Measurements from ENCODE around the gene C4orf19.

- PRO-cap: bidirectional peak, plus-strand start at chr4:37453985, minus-strand start at chr4:37453826
Measured at GRCh38 chr4:37453725-37454193, at the start of gene C4orf19. Gene C4orf19 (plus strand): TSS chr4:37453925.

GRCh38 chr4:37584500-37585376 lies 101.4 kb downstream of the RELL1 start:
- PRO-cap: bidirectional peak, plus-strand start at chr4:37584935, minus-strand start at chr4:37584867

DNA sequence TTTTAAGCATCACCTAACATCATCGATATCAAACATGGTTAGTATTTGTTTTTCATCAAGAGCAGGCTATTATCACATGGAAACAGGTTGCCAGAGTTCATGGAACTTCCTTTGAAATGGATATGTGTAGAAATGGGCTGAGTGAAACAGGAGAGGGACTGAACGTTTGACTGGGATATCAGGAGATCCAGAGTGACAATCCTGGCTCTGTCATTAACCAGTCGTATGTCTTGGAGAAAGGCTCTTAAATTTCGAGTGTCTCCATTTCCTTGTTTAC lies 4.2 kb upstream of the PGM2 start:
- PRO-cap: no peak

- PRO-cap: no peak
Measured at GRCh38 chr4:38020486-38020932, 60.3 kb downstream of the PTTG2 start.

GRCh38 chr4:38050419-38050928 lies 90.3 kb downstream of the PTTG2 start:
- PRO-cap: no peak

- PRO-cap: no peak
Measured at GRCh38 chr4:38071984-38072560, 111.9 kb downstream of the PTTG2 start.

- PRO-cap: no peak
Measured at GRCh38 chr4:38079012-38079446, 118.8 kb downstream of the PTTG2 start.

- PRO-cap: no peak
Measured at GRCh38 chr4:38119782-38120708, 159.8 kb downstream of the PTTG2 start.

GRCh38 chr4:38279373-38280089 lies 319.3 kb downstream of the PTTG2 start:
- PRO-cap: bidirectional peak, plus-strand start at chr4:38280012, minus-strand start at chr4:38279710

GRCh38 chr4:38562570-38563411 lies 101.2 kb upstream of the KLF3 start:
- PRO-cap: no peak

DNA sequence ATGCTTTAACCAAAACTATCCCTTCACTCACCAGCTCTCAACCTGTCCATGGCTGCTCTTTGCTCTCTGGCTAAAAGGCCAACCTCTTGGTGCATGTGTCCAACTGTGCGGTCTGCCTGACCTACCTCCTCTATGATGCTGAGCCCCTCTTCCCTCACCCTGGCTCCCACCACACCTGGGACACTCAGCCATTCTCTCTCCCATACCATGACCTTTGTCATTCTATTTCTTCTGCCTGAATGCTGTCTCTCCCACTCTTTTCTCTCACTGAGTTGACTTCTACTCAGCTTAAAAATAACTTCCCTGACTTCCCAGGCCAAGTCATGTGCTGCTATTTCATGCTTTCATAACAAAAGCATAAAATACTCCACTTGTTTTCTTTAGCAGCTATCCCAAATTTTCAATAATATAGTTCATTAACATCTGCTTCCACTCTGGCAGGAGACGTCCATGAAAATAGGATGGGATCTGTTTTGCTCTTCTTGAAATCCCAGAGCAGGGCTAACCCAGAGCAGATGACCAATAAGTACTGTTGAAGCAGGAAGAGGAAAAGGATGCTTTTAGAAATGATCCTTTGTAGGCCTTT lies 29.7 kb upstream of the KLF3 start:
- PRO-cap: no peak

DNA sequence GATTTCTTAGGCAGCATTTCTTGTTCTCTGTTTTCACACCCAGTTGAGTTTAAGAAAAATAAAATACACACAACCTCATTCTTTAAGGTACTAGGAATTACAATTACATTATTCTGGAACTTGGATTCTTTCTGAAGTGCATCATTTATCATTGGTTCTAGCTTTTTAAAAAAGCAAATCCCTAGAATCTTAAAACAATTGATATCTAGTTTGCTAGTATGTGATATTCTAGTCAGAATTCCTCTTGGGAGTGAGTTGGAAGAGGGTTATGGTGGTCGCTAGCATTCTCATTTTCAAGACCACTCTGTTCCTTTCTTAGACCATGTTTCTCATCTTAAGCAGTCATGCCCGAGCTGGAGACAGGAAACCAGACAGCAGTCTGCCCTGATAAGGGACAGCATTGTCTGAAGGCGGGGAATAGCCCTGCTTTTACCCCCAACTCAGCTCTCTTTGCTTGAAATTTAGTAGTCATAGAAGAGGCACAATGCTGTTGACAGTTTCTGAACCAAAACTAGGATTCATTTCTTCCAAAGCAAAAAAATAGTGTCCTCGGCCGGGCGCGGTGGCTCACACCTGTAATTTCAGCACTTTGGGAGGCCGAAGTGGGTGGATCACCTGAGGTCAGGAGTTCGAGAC lies 5.2 kb downstream of the KLF3 start:
- PRO-cap: no peak

GRCh38 chr4:38689048-38690036 lies 25.3 kb downstream of the KLF3 start:
- PRO-cap: no peak

GRCh38 chr4:38792694-38793083 lies 9.9 kb upstream of the TLR10 start:
- PRO-cap: no peak

DNA sequence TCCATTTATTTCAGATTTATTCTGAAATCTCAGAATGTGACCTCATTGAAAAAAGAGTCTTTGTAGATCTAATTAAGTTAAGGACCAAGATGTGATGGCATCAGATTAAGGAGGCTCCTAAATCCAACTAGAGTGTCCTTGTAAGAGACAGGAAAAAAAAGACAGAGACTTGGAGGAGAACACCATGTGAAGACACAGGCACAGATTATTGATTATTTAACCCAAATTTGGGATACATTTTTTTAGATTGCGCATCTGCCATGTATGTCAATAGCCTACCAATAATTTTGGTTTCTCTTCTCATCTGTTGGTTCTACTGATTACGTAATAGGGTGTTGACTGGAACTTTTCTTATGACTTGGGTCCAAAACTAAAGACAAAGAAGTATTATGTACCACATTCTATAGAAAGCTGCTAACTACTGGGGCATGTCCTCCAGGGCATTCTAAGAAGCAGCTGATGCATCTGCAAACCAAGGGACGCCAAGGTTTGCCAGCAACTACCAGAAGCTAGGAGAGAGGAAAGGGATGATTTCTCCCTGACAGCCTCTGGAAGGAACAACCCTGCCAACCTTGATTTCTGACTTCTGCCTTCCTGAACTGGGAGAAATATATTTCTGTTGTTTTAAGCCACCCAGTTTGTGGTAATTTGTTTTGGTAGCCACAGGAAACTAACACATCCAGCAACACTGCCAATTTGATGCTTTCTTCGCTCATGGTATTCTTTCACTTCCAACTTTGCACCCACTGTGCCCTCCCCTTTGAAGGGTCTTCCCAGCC lies 15.7 kb upstream of the TLR1 start:
- PRO-cap: no peak

DNA sequence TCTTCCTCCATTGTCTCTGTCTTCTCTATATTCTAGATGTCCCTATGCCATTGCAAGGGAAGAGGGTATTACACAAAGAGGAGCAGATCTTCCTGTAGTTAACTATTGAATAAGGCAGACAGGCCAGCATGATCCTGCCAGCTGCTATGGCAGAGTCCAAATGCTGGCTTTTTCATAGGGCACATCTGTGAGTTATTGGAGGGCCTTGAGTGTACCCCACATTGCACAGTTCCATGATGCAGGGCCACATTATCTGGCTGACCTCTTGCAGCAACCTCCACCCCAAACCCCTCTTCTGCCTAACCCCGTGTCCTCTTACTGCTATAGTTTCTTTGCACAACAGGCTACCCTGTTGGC lies 20.8 kb upstream of the TLR1 start:
- PRO-cap: no peak

DNA sequence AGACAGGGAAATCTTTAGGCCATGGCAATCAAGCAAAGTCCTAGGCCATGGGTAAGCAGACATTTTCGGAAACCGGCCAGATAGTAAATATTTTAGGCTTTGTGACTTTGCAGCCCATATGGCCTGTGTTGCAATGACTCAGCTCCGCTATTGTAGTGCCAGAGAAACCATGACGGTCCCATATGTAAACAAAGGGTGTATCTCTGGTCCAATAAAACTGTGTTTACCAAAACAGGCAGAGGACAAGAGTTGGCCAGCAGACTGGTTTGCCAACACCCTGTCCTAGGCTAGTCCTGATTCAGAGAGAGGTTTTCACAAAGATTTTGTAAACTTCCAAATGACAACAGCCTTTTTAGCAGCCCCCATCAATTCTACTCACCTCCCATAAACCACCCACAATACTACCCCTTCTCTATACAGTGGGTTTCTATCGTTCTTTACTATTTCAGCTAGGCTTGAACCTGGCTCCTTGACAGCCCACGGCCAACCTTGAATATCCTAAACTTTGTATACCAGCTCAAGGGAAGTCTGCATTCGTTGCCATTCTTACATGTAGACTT lies 5.1 kb downstream of the FAM114A1 start:
- PRO-cap: no peak

DNA sequence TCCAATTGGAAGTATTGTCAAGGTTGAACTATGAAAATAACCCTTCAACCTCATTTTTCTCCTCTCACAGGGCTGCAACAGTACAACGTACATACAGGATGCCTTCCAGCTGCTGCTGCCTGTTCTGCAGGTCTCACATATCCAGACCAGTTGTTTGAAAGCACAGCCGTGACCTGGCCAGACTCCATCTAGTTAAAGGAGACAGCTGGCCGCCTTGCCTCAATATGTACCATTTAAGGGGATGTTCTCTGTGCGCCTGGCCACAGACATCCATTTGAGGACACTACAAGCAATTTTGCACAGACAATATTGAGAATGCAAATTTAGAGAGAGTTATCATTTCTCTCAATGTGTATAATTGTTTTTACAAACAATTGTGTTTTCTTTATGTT lies 75.8 kb downstream of the FAM114A1 start:
- PRO-cap: no peak

GRCh38 chr4:38949524-38949935 lies 81.9 kb downstream of the FAM114A1 start:
- PRO-cap: no peak

- PRO-cap: no peak
Measured at GRCh38 chr4:39028407-39028668, 3.9 kb downstream of the TMEM156 start.

Measured in colonic mucosa (tissue), 1 donor.